Non-pigmented ciliary epithelial cell (primary cell): ENCODE results near the gene MYCL.

DNA sequence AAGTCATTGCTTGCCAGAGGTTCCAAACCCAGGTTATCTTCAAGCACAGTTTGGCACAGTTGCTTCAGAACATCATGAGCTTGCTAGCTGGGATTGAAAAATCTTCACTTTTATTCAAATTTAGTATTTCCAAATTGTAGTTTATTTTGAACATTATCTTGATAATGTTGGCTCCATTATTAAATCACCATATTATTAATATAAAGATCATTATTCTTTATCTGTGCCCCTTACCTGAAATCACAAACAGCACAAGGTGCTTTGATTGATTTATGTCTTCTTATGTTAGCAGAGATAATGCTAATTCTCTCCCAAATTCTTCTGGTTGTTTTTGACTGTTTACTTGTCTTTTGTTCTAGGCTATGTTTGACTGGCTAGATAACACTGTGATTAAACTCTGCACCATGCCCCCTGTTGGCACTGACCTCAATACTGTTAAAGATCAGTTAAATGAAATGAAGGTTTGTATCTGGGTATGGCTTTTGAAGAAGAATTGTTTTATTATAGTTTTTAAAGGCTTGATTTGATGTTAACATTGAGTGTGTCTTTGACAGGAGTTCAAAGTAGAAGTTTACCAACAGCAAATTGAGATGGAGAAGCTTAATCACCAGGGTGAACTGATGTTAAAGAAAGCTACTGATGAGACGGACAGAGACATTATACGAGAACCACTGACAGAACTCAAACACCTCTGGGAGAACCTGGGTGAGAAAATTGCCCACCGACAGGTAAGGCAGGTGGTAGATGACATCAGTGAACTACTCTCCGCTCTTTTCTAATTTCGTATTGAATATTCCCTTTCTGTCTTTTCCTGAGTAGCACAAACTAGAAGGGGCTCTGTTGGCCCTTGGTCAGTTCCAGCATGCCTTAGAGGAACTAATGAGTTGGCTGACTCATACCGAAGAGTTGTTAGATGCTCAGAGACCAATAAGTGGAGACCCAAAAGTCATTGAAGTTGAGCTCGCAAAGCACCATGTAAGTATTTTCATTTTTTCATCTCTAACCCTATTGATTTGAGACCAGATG is 49.5 kb upstream of the BMP8A start:
- RRBS = no CpG with 5 or more reads among the region's 7 CpGs

- RRBS = no CpG with 5 or more reads among the region's 7 CpGs
These were observed 32.4 kb upstream of the BMP8A start for GRCh38 chr1:39458890-39459551.

GRCh38 chr1:39504530-39504880 is 13.1 kb downstream of the BMP8A start:
- RRBS = no CpG with 5 or more reads among the region's 7 CpGs

GRCh38 chr1:39560880-39562089 is 15.3 kb downstream of the PABPC4 start:
- RRBS = no CpG with 5 or more reads among the region's 7 CpGs

DNA sequence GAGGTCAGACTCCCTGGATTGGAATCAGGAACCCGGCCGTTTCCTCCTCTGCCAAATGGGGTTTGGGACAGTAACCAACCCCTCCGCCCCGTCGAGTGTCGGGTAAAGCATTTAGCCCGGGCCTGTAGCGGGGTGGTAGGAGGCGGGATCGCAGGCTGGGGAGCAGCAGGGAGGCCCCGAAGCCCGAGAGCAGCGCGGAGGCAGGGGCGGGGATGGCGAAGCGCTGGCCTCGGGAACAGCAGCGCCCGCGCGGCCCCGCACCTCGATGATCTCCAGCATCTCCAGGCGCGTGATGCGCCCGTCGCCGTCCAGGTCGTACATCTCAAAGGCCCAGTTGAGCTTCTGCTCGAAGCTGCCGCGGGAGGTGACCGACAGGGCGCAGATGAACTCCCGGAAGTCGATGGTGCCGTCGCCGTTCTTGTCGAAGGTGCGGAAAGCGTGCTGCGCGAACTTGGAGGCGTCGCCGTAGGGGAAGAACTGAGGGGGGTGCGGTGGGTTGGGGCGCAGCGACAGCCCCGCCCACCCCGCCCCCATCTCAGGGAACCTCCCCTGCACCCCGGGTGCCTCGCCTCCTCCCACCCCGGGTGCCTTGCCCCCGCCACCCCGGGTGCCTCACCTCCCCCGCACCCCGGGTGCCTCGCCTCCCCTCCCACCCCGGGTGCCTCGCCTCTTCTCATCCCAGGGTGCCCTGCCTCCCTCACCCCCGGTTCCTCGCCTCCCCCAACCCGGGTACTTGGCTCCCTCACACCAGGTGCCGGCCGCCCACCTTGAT is 7.4 kb downstream of the HPCAL4 start:
- RRBS = 17% methylated on average over 10 of the region's 69 CpGs

DNA sequence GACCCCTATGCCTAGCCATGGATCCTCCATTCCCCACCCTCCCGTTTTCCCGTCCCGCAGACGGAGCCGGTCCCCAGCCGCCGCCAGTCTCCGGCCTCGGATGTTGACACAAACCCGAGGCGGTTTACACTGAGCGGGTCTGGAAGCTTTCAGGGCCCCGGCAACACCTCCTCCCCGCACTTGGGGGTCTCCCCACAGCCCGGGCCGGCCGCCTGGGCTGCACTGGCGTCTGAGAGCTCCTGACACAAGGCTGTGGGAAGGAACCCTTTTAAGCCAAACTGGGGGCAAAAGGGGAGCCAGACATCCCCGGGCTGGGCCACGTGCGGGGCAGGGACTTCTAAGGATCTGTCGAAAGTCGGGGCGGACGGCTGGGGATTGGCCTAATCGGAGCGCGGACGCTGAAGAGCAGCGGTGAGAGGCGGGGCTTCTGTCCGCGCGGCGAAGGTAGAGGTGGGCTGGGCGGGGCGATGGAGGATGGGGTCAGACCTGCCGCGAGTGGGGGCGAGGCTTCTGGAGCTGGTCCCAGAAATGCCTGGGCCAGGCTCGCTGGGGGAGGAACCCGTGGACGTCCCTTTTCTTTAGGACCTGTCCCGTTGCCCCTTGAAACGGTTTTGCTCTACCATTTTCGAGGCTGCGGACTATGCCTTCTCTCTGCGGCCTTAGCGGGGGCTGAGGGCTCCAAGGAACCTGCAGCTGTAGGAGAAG is 1.1 kb upstream of the HPCAL4 start:
- RRBS = 1% methylated on average over 8 of the region's 49 CpGs

DNA sequence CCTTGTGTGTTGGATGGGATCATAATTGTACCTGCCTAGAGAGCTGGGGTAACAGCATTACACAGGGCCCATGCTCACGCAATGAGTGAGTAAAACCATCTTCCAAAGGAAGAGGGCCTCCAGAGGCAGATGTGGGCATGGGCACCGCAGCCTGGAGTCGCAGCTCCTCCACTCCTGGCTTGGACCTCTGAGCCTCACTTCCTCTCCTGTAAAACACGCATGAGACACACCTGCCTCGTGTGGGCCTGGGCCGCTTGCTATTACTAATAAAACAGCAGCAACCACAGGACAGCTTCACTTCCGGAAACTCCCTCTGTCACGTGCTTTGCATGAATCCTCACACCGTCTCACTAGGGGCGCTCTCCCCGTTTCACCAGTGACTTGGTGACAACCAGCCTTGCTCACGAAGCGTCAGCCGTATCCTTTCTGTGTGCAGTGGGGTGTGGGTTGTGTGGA is 10.4 kb upstream of the BMP8B start:
- RRBS = no CpG with 5 or more reads among the region's 14 CpGs

DNA sequence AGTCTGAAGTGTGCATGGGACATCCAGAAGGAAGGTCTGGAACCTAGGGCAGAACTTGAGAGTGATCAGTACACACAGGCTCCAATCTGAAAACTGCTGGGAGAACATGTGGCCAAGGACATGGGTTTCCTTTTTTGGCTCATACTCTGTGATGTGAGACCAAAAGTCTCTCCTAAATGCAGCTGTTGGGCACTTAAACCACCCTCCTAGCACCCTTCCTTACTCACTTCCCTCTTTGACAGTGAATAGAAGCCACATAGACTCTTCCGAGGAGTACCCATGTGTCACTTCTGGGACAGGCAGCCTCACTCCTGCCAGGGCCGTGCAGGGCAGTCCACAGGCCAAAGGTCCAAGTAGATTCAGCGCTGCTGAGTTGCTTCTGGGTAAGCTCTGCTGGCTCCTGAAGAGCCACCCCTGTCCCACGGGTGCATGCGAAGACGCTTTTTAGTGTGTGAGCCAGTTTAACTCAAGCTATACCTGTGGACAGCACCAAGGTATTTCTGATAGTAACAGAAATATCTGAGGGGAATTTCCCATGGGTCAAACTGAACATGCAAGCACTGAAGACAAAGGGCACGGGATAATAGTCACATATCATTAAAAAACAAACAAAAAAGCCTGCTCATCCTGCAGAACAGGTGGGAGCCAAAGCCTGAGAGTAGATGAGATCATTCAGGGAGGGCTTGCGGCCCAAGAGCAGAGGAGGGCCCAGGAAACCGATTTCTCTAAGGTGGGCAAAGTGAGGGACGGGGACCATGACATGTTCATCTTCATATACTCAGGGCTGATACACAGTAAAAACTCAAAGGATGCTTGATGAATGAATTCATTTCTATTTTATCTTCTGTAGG is 36.9 kb upstream of the BMP8B start:
- RRBS = no CpG with 5 or more reads among the region's 10 CpGs

GRCh38 chr1:39840938-39841829 is 42.1 kb downstream of the TRIT1 start:
- RRBS = no CpG with 5 or more reads among the region's 4 CpGs

DNA sequence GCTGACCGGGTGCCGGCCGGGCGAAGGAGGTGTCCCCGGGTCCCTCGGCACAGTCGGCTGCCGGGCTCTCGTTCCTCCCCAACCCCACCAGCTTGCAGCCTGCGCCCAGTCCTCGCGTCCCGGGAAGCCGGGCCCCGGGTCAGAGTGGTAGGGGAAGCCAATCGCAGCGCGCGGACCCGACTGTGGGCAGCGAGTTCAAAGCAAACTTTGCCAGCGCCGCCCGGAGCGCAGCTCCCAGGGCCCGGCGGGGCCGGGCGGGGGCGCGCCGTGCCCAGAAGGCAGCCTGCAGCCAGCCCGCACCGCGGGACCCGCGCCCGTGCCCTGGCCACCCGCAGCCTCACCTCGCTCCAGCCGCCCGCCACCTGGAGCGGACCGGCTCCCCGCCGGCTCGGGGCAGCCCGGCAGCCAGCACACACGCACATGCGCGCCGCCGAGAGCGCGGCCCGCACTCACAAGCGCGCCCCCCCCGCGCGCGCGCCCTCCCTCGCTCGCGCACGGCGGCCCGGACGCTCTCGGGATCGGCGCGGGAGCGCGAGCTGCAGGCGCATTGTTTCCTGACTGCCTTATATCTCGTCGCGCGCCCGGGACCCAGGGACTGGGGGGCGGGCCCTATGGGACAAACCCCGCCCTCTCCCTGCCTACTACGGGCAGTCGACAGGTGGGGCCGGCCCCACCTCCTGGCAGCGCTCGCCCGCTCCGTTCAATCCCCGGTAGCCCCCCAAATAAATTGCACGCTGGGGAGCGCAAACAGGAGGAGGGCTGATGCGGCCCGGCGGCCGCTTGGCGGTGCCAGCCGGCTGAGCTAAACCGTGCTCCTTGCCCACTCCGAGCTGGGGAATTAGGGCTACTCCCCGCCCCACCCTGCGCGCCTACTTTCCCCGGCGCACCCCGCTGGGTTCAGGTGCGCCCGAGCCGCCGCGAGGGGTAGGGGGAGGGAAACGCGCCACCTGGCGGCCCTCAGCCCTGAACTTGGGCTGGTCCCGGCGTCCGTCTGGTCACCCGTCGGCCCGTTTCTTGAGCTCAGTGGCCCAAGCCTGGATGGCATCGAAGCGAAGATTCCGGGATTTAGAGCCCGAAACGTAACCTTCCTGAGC is at the start of gene MYCL:
TSS of gene MYCL (minus strand) at position 451 of the 1,094 bp plus-strand sequence.
- RRBS = under 1% methylated on average over 77 of the region's 127 CpGs

GRCh38 chr1:39955298-39955764 is 386 bp downstream of the MFSD2A start:
- RRBS = 5% methylated on average over 7 of the region's 29 CpGs

GRCh38 chr1:40072056-40073143 is 24.7 kb downstream of the PPT1 start:
- RRBS = no CpG with 5 or more reads among the region's 5 CpGs

DNA sequence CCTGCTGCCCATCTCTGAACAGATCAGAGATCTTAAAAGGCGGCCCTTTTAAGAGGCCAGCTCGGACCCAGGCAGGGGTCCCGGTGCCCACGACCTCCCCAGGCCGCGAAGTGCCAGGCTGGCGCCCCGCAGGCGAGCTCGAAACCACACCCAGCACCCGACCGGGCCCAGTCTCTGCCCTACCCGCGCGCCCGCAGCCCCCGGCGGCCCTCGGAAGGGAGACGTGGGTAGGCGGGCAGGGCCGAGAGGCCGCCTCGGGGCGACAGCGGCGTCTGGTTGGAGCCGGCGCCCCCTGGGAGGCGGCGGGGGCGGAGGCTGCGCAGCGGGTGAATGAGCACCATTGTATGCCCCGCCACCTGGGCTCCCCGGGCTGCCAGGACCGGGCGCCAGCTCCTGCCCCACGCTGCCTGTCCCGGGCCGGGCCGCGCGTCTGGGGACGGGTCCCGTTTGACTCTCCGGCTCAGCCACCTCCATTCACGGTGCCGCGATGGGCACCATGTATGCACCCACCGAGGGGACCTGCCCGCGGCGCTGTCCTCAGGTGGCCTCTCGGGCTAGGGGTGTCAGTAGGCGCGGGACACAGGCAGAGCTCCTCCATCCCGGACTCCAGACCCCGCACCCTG is 507 bp downstream of the COL9A2 start:
- RRBS = 1% methylated on average over 35 of the region's 59 CpGs

- RRBS = no CpG with 5 or more reads among the region's 3 CpGs
These were observed 21.4 kb upstream of the SMAP2 start for GRCh38 chr1:40352159-40352511.

- RRBS = no CpG with 5 or more reads among the region's 9 CpGs
These were observed 7.9 kb downstream of the SMAP2 start for GRCh38 chr1:40381038-40382131.

GRCh38 chr1:40406423-40407036 is 33.0 kb downstream of the SMAP2 start:
- RRBS = no CpG with 5 or more reads among the region's 4 CpGs

DNA sequence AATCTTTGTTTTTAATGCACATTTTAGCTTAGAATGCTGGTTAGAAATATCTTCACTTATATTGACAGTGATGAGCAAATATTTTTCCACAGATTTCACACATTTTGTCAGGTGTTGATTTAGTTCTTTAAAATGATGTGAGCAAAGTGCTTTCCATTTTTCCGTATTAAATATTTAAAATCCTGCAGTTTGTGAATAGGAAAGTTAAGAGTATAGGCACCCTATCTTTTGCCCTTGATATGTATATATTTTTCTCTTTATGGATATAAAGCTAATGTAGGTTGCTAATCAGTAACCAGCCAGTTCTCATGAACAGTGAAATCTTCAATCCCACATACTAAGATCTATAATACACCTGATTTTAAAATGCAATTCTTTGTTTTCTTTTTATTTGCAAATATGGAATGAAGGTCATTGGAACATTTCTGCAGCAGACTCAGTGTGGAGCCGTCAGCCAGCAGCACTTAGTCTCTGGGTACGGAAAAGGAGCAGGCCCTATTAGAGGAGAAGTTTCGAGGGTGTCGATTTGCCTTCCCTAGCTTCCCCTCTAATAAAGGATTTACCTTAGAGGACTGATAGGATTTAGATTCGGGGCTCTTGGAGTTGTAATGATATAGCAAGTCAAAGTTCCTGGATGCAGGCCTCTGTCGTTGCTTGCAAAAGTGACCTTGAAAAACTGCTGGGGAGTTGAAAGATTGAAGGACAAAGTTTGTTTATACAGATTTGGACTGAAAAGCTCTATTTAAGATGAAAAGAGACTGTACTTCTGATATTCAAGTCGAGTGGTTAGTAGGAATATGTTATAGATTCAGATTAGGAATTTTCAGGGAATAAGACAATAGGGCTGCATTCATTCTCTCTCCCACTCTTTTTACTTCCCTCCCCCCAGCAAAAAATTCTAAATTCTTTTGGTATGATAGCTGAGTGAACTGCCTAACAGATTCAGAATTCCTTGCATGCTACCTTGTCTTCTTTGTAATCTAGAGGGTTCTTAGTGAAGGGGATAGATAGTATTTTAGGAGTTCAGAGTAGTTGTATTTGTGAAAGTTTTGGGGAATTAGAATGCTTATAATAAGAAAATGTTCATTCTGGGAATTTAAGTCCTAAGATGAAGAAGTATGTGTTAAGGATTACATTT is 19.0 kb downstream of the NFYC start:
- RRBS = no CpG with 5 or more reads among the region's 8 CpGs

DNA sequence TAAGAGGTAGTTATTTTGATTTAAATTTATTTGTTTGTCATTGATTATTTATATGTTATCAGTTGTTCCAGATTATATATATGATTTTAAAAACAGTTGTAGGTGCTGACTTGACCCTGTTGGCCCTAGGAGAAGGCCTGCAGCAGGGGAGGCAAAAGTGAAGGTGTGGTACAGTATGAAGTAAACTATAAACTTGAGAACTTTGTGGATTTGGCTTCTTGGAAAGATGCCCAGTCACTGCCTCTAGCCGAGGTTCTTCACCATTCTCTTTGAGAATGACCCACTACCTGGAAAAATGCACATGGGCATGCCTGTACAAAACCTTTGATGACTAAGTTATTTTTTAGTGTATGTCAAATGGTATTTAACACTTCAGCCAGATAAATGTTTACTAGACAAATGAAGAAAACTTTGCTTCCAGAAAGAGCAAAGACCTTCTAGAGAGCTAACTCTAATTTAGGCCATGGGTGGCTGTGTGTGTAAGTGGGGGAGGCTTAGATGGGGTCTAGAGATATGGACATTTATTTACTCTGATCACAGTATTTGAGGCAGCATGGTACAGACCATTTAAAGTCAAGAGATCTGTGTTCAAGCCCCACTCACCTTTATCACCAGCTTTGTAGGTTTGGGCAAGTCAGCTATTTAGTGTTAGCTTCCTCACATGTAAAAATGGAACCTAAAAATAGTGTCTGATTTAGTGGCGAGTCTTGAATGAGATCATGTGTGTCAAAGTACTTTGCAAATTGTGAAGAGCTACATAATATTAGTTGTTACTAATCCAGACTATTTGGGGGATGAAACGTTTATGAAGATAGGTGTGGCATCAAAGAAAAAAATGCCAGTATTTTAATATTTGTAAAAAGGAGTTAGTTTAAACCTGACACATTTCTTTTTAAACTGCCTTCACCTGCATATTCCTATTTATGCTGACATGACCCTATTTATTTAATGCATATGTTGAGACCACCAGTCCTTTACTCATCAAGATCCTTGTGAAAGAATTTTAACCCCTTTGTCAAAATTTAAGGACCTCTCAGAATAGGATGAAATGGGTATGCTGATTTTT is 20.1 kb downstream of the NFYC start:
- RRBS = no CpG with 5 or more reads among the region's 3 CpGs

- RRBS = no CpG with 5 or more reads among the region's 20 CpGs
These were observed 34.5 kb downstream of the KCNQ4 start for GRCh38 chr1:40818111-40818433.

GRCh38 chr1:40877405-40878272 is 15.5 kb upstream of the CITED4 start:
- RRBS = no CpG with 5 or more reads among the region's 7 CpGs